ENCODE data around the genes TBR1, SCN2A, TTC21B and SCN7A.

- PRO-cap = no peak
Observed at GRCh38 chr2:161179319-161179869, 19.2 kb downstream of the TANK start.

GRCh38 chr2:161341157-161341576 is 32.9 kb downstream of the PSMD14 start:
- PRO-cap = unidirectional peak, minus-strand start at chr2:161341357

GRCh38 chr2:161415882-161417012 is at the start of gene TBR1:
TBR1 (plus strand) TSS chr2:161416297.
- PRO-cap = no peak

DNA sequence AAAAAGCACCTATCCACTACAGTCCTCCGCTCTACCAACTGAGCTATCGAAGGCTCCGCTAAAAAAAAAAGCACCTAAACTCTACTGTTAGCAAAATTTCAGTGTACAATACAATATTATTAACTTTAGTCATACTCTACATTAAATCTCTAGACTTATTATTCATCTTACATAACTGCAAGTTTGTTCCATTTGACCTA is 117.0 kb downstream of the SLC4A10 start:
- PRO-cap = no peak

- PRO-cap = no peak
Observed at GRCh38 chr2:162070989-162071393, 3.0 kb downstream of the DPP4 start.

DNA sequence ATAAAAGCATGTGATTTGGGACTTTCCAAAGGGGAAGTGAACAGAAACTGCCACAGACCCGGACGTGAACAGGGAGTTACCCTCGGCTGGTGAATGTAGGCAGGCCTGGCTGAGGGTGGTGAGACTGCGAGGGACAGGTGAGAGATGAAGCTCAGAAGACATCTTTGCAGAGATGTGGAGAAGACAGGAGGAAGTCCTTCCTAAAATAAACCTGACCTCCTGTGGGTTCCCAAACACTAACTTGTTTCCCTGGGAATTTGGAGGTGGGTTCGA is 415 bp upstream of the IFIH1 start:
- PRO-cap = no peak

DNA sequence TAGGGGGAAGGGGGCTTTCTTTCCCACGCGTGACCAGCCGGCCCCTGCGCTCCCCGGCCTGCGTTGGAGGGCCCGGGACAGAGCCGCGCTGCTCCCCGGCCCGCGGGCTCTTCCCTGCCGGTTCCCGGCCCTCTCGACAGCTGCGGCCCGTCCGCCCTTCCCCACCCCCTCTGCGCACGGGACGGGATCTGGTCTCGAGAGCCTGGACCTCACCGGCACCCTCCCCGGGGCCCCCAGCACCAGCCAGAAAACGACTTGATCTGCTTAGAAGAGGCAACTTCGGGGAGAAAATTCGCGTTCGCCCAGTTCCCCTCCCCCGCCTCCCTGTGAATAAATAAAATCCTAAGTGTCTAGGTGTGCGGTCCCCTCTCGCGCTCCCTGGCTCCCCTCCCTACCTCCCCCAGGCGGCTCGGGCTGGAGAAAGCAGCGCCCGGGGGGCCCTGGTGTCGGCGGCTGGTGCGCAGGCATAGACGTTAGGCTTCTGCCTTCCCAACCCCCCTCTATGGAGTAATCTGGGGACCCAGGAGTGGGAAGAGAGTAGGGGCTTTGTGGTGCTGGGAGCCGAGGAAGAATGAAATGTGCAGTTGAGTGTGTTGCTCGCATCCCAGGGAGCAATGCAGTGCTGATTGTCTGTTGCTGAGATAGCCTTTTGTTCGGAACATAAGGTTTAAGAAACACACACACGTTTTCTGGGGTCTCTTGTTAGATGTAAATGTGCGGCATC is 883 bp upstream of the FIGN start:
- PRO-cap = bidirectional peak, plus-strand start at position 108 of the sequence, minus-strand start at position 172 of the sequence; bidirectional peak, plus-strand start at position 333 of the sequence, minus-strand start at position 393 of the sequence; bidirectional peak, plus-strand start at position 501 of the sequence, minus-strand start at position 504 of the sequence

- PRO-cap = no peak
Observed at GRCh38 chr2:164015258-164015765, 279.5 kb upstream of the FIGN start.

- PRO-cap = no peak
Observed at GRCh38 chr2:164700528-164700989, 79.3 kb upstream of the GRB14 start.

- PRO-cap = no peak
Observed at GRCh38 chr2:164803982-164804561, 37.6 kb downstream of the COBLL1 start.

DNA sequence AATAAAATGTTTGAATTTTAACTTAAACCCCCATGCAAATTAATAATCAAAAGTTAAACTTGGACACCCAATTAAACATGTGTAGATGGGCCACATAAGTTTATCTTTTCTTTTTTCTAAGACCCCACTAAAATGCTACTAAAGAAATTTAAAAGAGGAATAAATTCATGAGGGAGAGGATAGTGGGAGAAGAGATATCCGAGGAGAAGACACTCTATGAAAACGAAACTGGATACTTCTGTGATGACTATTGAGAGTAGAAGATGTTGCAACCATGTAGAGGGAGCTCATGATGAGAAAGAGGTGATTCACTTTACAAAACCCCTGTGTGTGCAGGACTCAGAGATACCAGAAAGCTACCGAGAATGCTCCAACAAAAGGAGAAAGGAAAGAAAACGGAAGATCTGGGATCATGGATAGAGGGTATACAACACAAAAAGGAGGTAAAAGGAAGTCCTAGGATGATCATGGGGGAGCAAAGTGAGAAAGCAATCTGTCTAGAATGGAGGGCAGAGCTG is 34.9 kb downstream of the SLC38A11 start:
- PRO-cap = no peak

DNA sequence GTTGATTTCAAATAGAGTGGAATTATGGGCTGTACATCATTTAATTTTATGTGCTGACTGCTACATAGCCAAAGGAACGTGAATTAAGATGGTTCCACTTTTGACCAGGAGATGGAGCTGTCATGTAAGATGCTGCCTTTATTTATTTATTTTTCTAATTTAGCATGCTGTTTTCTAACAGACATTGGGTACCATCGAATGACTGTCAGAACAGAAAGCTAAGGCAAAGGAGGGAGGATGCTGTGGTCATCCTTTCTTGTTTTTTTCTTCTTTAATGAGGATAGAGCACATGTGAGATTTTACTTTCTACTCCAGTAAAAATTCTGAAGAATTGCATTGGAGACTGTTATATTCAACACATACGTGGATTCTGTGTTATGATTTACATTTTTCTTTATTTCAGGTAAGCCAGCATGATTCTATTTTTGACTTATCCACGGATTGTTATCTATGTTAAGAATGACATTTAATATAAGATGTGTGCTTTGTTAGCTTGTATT is at the start of gene SCN2A:
SCN2A (plus strand) TSS at position 177 of the 500 bp plus-strand sequence.
- PRO-cap = no peak

DNA sequence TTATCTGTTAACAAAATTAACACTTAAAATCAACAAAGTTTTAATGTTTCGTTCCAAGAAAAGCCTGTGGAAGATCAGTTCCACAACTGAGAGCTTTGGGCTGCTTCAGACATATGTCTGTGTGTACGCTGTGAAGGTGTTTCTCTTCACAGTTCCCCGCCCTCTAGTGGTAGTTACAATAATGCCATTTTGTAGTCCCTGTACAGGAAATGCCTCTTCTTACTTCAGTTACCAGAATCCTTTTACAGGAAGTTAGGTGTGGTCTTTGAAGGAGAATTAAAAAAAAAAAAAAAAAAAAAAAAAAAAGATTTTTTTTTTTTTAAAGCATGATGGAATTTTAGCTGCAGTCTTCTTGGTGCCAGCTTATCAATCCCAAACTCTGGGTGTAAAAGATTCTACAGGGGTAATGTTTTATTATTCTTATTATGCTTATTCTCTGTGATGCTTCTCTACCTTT is 54.5 kb downstream of the SCN2A start:
- PRO-cap = no peak

DNA sequence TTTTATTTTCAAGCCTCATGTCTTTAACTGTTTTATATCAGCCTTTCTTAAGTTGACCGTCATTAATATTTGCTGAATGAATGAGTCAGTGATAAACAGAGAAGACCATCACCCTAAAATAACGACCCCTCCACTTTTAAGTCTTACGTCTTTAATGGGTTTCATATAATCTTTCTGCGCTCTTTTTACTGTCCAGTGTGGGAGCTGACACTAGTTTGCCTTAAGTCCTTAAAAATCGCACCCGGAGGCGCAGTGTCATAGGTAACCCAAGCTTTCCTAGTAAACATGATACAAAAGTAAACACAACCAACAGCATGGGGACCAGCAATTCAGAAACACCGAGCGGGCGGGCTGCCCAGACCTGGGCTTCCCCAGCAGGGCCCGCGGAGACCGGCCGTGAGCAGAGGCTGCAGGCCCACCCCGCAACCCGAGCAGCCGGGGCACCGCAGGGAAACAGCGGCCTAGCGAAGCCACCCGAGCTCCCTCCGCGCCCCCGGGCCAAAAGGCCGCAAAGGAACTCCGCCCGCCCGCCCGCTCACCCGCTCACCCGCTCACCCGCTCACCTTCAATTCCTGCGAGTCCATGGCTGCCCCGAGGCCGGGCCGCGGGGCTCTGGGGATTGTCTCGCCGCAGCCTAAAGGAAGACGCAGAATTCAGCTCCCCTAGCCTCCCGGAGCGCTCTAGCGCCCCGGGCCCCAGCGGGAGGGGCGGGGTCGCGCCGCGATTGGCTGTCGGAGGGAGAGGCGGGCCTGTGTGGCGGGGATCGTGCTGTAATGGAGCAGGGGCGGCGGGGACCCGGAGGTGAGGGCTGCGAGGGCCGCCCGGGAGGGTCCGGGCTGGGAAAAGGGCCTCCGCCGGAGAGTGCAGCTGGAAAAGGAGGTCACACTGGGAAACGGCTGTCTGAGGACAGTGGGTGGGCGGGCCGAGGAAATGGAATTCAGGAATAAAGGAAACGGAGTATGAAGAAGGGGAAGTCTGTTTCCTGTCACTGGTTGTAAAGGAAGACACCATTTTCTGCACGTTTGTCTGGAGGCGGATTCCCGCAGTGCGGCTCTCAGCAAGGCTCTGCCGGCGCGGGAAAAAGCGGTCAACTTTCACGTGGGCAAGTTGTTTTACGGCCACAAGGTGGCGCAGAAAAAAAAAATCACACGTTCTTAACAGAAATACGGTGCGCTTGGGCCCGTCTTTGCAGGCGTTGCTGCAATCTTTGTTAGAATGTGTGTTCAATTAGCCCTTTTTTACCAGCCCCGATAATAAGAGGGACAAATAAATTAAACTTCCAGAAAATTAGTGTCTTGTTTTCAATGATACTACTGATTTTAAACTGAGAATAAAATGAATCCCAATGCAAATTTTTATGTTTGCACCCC is at the start of gene TTC21B:
TTC21B (minus strand) TSS at position 655 of the 1,370 bp plus-strand sequence.
- PRO-cap = unidirectional peak, plus-strand start at position 309 of the sequence; bidirectional peak, plus-strand start at position 781 of the sequence, minus-strand start at position 655 of the sequence; unidirectional peak, minus-strand start at position 1,047 of the sequence; unidirectional peak, minus-strand start at position 1,083 of the sequence

GRCh38 chr2:166485972-166486256 is 8.1 kb downstream of the SCN7A start:
- PRO-cap = no peak

DNA sequence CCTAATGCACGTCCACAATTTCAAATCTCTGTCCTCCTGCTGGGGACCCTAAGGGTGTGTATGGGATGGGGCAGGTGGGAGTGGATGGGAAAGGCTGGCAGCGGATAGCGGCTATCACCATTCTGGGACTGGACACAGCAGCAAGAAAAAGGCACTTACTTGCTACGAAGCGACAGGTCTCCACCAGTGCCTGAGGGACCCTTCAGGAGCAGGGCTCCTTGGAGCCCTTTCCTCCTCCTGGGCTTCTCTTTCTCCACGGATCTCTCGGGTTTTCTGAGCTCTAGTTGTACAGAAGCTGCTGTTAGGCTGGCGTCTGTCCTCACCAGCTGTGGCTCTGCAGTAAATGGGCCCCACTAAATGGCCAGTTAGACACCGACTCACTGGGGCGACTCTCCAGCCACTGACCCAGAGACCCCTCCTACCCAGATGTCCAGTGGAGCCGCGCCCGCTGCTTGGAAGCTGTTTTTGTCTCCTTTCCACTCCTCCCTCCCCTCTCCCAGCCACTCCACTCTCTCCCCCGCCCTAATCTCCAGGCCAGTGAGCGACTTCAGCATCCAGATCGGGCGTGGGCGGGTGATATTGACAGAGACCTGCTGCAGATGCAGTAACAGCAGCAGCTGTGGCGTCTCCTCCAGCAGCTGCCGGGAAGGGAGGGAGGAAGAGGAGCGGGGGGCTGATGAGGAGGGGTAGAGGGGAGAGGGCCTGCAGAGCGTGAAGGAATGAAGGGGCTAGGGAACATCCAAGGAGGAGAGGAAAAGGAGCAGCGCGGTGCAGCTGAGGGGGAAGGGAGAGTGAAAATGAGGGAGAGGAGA is at the start of gene SCN7A:
SCN7A (minus strand) TSS at position 441 of the 812 bp plus-strand sequence.
- PRO-cap = no peak

GRCh38 chr2:166661234-166661617 is 167.2 kb upstream of the SCN7A start:
- PRO-cap = no peak

DNA sequence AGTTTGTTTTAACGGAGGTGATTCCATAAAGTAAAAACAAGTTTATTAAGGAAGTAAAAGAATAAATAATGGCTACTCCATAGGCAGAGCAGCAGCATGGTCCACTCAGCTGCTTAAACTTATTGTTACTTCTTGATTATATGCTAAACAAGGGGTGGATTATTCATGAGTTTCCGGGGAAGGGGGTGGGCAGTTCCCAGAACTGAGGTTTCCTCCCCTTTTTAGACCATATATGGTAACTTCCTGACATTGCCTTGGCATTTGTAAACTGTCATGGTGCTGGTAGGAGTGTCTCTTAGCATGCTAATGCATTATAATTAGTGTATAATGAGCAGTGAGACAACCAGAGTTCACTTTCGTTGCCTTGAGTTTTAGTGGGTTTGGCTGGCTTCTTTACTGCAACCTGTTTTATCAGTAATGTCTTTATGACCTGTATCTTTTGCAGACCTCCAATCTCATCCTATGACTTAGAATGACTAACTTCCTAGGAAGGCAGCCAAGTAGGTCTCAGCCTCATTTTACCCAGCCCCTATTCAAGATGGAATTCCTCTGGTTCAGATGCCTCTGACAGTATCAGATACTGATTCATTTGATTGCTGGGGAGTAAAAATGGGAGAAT is 42.7 kb downstream of the B3GALT1 start:
- PRO-cap = no peak

- PRO-cap = no peak
Observed at GRCh38 chr2:168189928-168190220, 57.5 kb downstream of the STK39 start.

DNA sequence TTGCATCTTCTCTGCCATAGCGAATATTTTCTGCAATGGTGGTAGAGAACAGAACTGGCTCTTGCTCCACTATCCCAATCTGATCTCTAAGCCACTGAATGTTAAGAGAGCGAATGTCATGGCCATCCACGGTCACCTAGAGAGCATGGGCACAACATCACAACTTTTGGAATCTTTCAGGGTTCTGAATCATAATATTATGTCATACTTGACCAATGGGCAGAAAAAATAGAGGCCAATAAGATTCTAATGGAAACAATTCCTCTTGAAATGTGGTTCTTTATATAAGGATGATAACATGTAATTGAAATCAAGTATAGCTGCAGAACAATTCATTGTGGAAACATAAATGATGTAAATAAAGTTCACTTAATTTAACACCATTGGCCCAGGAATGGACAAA is 59.2 kb downstream of the ABCB11 start:
- PRO-cap = no peak